CMK (cell line): ENCODE measurements around a stretch of chr12.

GRCh38 chr12:115598830-115600074 is 678.2 kb downstream of the MED13L start:
- RRBS, result no CpG with 5 or more reads among the region's 49 CpGs

DNA sequence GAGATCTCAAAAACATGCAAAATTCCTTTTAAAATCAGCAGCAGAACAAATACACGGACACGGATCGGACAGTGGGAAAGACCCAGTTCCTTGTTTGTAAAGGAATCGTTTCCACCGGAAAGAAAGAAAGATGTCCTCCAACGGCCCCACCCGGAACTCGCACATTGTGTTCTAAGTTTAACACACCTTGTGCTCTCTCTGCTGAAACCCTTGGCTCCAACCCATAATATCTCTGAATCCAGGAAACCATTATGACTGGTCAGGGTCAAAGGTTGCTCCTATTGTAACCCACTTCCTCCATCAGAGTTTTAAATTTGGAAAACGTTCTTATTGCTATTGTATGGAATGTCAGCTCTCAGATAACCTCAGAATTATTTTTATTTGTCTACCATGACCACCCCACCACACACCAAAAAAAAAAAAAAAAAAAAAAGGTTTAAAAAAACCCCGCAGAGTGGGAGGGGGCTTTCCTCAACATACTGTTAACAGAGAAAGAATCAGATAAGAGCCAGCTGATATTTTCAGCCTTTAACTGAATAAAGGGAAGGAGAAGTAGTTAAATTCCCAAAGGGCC is 617.0 kb downstream of the MED13L start:
- RRBS, result no CpG with 5 or more reads among the region's 10 CpGs

- RRBS, result no CpG with 5 or more reads among the region's 7 CpGs
Measured at GRCh38 chr12:115872783-115873875, 404.4 kb downstream of the MED13L start.

DNA sequence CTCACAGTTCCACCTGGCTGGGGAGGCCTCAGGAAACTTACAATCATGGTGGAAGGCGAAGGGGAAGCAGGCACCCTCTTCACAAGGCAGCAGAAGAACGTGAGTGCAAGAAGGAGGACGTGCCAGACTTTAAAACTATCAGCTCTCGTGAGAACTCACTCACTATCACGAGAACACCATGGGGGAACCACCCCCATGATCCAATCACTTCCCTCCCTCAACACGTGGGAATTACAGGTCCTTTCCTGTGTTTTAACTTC is 358.8 kb downstream of the MED13L start:
- RRBS, result no CpG with 5 or more reads among the region's 6 CpGs

DNA sequence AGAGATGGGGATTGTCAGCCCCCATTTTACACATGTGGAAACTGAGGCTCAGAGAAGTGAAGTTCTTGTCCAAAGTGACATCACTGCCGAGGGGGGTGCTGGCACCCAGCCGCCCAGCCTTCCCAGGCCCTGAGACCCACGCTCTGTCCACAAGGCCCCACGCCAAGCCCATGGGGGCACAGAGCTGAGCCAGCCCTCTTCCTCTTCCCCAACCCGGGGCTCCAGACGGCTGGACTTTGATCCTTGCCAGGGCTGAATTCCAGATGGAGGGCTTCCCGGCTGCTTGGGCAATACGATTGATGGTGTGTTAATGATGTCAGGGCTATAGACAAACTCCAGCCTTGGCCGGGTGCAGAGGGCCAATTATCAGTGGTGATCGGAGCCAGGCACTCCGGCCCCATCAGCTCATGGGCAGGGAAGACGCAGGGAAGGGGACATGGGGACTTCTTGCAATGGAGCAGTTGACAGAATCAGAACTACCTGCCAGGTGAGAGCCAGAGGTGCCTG is 334.0 kb downstream of the MED13L start:
- RRBS, result 91% methylated on average over 5 of the region's 12 CpGs

DNA sequence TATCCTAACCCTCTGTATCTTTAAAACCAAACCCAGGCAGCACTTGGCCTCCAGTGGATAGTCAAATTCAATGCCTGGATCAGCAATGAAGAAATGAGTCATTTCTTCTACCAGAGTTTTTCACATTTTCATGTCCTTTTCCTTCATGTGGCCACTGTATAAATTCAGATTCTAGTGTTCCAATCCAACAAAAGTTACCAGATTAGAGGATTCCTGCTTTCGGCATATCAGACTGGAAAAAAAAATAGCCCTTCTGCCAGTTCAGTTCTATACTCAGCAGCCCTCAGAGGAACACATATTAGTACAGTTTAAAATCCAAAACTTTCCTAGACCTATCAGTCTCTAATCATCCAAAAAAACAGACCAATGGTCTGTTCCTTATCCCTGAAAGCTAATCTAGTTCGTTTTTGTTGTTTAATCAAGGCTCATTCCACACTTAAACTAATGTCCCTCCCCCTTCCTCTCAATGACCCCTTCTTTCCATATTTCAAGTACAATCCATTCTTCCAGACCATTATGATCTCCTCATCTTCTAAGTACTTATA is 273.2 kb downstream of the MED13L start:
- RRBS, result no CpG with 5 or more reads among the region's 2 CpGs

- RRBS, result 97% methylated on average over 2 of the region's 15 CpGs
Measured at GRCh38 chr12:116008223-116009378, 268.9 kb downstream of the MED13L start.

GRCh38 chr12:116015014-116015338 is 262.5 kb downstream of the MED13L start:
- RRBS, result no CpG with 5 or more reads among the region's 4 CpGs

GRCh38 chr12:116144298-116144628 is 133.2 kb downstream of the MED13L start:
- RRBS, result no CpG with 5 or more reads among the region's 1 CpG

DNA sequence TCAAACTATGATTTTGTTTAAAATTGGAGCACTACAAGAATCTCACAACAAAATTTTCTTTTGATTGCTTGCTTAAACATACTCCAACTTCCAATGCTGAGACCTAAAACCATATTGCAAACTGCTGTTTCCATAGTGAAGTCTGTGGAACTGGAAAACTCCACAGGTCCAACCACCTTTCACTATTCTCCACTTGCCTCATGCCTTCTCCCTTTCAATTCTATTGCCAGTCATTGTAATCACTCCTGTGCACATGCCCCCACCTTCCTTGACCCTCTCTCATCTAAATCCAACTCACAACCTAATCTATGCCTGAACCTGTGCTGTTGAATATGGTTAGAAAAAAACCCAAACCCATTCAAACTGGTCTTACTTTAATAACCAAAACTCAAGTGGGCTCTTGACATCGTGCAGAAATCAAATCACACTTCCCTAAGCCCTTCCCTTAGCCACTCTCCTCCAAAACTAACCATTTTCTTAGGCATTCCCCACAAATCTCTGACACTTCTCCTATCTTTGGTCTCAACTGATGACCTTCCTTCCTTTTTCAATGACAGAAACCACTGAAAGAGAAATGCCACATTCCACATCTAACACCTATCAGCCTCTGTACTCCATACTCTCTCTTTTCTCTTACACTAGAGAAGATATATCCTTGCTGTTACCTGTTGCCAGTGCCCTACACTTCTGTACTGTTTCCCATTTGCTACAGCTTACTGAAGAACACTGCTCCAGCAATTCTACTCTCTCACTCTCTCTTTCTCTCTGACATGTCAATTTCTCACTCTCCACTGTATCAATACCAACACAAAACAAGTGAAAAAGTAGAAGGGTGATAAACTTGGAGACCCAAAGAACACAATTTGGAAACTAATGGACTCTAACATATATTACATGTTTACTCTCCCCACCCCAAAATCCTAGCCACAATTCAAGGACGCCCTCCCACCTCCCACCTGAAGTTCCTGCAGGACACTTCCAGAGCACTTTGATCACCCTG is 95.3 kb downstream of the MED13L start:
- RRBS, result no CpG with 5 or more reads among the region's 2 CpGs

GRCh38 chr12:116237125-116237898 is 40.2 kb downstream of the MED13L start:
- RRBS, result no CpG with 5 or more reads among the region's 11 CpGs

- RRBS, result no CpG with 5 or more reads among the region's 5 CpGs
Measured at GRCh38 chr12:116267299-116268029, 10.0 kb downstream of the MED13L start.

GRCh38 chr12:116276326-116276531 is 1.3 kb downstream of the MED13L start:
- RRBS, result no CpG with 5 or more reads among the region's 12 CpGs

- RRBS, result no CpG with 5 or more reads among the region's 12 CpGs
Measured at GRCh38 chr12:116434684-116435206, 124.4 kb upstream of the MAP1LC3B2 start.

DNA sequence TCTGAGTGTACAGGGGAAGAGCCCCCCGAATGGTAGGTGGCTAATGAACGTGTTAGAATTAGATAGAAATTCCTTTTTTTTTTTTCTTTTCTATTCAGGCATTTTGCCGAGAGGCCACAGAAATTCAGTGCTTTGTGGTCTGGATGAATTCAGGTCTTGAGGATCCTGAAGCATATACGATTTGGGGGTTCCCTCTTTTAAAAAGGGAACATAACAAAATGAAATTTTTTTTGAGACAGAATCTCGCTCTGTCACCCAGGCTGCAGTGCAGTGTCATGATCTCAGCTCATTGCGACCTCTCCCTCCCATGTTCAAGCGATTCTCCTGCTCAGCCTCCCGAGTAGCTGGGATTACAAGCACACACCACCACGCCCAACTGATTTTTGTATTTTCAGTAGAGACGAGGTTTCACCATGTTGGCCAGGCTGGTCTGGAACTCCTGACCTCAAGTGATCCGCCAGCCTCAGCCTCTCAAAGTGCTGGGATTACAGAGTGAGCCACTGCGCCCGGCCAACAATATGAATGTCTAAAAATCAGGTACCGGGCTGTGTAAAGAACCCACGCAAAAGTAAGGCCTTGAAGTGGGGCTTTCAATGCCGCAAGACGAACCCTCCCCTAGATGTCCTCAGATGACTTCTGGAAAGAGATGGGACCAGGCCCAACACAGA is 30.1 kb downstream of the TESC start:
- RRBS, result no CpG with 5 or more reads among the region's 17 CpGs

DNA sequence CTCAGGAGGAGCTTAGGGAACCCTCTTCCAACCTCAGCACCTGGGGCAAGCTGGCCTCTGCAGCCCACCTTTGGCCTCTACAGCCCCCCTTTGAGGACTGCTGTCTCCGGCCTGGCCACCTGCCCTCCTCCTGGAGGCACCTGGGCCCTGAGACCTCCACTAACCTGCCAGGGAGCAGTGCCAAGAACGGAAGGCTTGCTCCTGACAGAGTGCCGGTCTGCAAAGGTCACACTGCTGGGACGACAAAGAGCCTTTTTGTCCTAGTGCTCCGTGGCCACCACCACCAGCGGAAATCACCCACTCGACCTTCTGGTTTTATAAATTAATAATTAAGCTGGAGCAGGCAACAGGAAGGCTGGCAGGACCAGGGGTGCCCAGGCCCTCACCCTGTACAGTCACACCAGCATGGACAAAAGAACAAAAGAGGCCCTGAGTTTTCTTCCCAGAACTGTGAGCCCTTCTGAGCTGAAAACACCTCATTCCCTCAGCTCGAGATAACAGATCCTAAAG is 8.3 kb downstream of the TESC start:
- RRBS, result 100% methylated on average over 2 of the region's 8 CpGs

- RRBS, result no CpG with 5 or more reads among the region's 4 CpGs
Measured at GRCh38 chr12:117169398-117170081, 20.7 kb downstream of the FBXO21 start.

- RRBS, result no CpG with 5 or more reads among the region's 24 CpGs
Measured at GRCh38 chr12:117188654-117189633, 1.3 kb downstream of the FBXO21 start.

DNA sequence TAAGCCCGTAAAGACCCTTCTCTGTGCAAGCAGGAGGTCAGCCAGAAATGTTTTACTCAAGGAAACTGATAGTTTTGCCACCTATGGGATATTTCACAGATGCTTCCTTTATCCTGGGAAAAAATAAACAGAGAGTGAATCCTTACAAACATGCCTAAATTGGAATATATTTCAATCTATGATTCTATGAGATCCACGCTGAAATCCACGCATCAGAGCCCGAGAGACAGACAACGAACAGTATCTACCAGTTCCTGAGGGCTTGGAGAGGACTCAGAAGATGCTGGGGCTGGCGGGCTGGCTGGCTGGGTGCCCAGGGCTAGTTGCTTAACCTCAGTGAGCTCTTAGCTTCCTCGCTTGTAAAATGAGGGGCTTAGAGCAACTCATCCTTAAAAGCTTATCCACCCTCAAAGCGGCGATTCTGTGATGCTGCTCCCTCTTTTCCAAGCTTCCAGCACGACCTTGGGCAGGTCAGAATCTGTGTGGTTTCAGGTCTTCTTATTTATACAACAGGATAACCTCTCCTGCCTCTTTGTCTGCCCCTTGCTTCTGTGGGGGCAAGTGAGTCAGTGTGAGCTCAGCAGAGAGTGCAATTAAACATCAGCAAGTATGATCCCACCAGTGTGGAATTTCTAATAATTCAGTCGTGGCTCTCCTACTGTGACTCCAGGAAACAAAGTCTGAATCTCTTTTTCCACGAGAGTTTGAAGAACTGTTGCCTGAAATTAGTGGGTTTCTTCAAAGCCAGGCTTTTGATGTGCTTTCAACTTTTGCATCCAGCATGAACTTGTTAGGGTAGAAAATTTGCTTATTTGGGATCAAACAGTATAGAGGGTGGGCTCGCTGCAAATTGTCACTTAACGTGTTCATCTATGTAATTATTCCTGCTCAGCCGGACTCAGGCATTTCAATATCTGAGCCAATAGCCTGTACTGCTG is 281.8 kb downstream of the KSR2 start:
- RRBS, result no CpG with 5 or more reads among the region's 15 CpGs

DNA sequence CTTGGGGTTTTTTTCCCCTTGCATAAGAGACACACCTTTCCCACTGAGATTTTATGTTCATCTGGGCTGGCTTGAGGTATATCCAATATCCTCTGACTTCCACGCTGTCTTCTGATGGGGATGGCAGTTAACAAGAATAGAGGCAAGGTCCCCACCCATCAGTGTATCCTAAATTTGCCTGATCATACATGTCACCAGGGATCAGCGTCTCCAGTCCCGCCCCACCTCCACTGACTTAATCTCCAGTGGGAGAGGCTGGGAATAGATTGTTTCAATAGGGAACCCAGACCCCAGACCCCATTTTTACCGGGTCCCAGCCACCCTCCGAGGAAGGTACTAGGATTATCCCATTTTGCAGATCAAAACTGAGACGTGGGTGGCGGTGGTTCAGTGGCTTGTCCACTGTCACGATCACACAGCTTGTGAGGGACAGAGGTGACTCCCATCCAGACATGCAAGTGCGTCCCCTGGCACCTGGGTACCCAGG is 742 bp downstream of the WSB2 start:
- RRBS, result no CpG with 5 or more reads among the region's 9 CpGs